ENCODE results near the gene EIF4E.

- RRBS = no CpG with 5 or more reads among the region's 5 CpGs
These were observed 9.4 kb upstream of the GPRIN3 start for GRCh38 chr4:89316764-89317568.

GRCh38 chr4:89490779-89491093, 183.1 kb upstream of the GPRIN3 start:
- RRBS = no CpG with 5 or more reads among the region's 4 CpGs

GRCh38 chr4:89549796-89550090, 242.1 kb upstream of the GPRIN3 start:
- RRBS = no CpG with 5 or more reads among the region's 1 CpG

- RRBS = no CpG with 5 or more reads among the region's 9 CpGs
These were observed 274.9 kb upstream of the GRID2 start for GRCh38 chr4:92028855-92029369.

DNA sequence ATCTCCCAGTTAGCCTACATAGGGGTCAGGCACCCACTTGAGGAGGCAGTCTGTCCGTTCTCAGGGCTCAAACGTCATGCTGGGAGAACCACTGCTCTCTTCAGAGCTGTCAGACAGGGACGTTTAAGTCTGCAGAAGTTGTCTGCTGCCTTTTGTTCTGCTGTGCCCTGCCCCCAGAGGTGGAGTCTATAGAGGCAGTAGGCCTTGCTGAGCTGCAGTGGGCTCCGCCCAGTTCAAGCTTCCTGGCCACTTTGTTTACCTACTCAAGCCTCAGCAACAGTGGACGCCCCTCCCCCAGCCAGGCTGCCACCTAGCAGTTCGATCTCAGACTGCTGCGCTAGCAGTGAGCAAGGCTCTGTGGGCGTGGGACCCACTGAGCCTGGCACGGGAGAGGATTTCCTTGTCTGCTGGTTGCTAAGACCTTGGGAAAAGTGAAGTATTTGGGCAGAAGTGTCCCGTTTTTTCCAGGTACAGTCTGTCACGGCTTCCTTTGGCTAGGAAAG, 59.7 kb upstream of the SMARCAD1 start:
- RRBS = no CpG with 5 or more reads among the region's 11 CpGs

GRCh38 chr4:94305168-94305725, 37.4 kb downstream of the HPGDS start:
- RRBS = no CpG with 5 or more reads among the region's 5 CpGs

DNA sequence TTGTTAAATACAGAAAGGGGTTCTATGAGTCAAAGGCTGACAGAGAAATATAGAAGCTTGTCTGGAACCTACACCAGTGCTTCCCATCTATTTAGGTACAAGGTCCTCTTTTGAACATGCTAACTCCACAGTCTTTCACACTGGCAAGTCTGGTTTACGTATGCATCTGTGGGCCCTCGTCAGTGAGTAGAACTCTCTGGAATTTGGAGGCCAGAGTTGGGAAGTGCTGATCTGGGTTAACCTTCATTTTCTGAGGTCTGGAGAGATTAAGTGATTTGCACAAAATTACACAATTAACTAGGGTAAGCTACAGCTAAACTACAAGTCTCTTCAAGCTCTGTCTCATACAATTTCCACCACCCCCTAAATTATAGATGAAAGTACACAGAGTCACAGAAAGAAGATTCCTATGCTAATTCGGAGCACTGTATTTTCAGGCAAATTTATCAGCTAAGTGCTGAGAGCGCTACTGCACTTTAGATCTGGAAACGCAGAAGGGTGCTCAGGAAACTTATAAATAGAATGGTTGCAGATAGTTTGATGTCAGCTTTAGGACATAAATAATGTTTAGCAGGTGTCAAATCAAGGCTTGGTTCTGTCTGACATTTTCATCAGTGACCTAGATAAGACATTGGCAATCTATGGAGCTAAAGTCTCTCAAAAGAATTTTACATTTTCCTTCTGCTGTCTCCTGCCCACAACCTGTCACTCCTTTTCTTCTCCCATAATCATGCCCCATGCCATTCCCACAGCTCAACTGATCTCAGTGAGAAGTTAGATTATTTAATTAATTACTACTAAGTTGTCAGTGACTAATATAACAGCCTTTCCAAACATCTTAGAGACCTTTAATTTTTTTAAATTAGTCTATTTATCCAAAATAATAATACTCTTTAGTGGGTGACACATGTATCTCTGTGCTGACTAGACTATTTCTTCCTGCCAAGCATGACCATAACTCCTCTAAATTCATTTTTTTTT, 42.9 kb upstream of the PDLIM5 start:
- RRBS = no CpG with 5 or more reads among the region's 5 CpGs

DNA sequence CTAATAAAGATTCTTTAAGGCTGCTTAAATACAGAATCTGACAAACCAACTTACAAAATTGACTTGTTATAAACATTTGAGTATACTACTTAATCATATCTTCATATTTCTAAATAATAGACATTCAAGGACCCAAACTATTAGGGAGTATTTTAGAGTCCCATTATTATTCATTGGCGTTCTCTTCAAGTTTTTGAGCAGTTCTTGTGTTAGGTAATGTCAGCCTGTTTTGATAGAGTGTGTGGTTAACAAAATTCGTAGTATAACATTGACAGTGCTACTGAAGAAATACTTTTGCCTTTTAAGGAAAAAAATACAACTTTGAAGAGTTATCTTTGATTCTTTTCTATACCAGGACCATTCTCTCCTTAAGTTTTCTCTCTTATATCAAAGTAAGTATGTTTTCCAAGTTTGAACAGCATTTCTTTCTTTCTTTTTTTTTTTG, 74.6 kb downstream of the PDLIM5 start:
- RRBS = no CpG with 5 or more reads among the region's 2 CpGs

DNA sequence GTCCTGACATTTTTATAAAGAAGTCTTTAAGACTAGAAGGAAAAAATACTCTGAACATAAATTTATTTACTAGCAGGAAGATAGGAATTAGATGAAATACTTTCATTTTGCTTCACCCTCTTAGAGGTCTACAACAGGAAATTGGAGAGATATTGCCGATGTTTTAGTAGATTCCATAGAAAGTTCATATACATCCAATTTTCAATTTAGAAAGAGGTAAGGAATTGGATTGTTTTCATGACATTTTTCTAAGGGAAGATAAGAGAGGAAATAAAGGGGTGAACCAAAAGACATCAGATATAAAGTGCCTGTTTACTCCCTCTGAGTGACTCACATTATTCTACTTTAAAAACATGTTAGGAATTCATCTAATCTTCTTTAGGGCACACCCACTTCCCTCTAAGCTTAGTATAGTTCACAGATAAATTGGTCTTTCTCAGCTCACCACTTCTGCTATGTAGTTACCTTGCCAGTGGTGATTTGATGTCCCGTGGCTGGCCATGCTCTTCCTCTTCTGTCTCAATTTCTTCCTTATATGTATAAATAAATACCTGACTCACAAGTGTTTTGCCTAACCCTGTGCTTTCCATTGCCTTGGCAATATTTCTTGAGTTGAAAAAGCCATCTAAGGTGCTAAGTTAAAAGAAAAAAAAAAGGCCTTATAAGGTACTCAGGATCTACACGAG, 96.7 kb downstream of the PDLIM5 start:
- RRBS = no CpG with 5 or more reads among the region's 3 CpGs

GRCh38 chr4:95318517-95318967, 230.2 kb downstream of the UNC5C start:
- RRBS = no CpG with 5 or more reads among the region's 3 CpGs

DNA sequence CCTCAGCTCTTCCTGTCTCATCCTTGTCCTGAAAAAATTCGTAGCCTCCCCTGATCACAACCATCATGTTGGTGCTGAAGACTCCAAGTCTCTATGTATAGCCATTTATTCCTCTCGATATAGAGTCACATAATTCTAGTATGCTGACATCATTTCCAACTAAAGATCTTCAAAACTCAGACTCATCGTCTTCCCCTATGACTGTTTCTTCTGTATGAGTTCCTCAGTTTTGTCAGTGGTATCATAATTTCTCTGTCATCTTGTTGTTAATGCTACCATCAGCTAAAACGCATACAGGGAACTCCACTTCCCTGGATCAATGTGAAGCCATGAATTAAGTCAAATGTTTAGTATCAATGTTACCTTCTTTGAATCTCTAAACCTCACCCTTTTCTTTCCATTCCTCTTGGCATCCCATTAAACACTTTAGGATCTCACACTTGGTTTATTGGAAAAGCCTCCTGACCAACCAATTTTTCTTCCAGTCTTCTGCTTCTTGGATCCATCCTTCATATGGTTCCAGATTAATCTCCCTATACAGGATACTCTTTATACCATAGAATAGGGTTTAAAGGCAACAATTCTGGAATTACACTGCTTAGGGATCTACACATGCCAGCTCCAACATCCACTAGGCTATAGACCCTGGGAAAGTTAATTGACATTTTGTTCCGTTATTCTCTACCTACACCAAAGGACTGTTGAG, 41.0 kb downstream of the UNC5C start:
- RRBS = no CpG with 5 or more reads among the region's 5 CpGs

GRCh38 chr4:97496554-97496954, 646.7 kb downstream of the STPG2 start:
- RRBS = no CpG with 5 or more reads among the region's 2 CpGs

- RRBS = no CpG with 5 or more reads among the region's 4 CpGs
These were observed 553.1 kb downstream of the STPG2 start for GRCh38 chr4:97590122-97590569.

DNA sequence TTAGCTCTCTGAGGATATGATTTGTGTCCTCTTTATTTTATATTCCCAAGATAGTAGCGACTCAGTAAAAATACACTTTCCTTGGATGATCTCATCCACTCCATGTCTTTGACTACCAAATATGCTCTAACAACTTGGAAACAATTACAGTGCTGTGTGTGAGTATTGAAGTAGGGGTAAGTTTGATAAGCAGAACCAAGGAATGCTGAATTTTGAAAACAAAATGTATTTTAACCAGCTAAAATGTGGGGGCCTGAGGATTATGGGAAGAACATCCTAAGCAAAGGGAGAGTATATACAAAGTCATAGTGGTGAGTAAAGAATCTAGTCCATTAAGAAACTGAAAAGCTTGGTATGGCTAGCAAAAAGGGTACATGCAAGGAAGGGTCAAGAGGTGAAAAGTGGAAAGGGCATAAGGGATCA, 54.1 kb downstream of the RAP1GDS1 start:
- RRBS = no CpG with 5 or more reads among the region's 1 CpG

- RRBS = no CpG with 5 or more reads among the region's 10 CpGs
These were observed 59.7 kb downstream of the RAP1GDS1 start for GRCh38 chr4:98320889-98321316.

DNA sequence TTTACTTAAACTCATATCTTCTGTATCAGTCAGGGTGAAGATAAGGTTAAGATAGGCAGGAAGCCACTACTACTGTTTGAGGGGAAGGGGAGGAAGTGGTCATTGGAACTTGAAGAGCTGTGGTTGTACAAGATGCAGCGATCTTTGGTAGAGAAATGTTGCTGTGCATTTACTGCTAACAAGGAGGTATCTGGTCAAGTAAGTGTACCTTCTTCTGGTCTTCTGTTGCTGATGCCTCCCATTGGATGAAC, 47.8 kb upstream of the TSPAN5 start:
- RRBS = no CpG with 5 or more reads among the region's 1 CpG

DNA sequence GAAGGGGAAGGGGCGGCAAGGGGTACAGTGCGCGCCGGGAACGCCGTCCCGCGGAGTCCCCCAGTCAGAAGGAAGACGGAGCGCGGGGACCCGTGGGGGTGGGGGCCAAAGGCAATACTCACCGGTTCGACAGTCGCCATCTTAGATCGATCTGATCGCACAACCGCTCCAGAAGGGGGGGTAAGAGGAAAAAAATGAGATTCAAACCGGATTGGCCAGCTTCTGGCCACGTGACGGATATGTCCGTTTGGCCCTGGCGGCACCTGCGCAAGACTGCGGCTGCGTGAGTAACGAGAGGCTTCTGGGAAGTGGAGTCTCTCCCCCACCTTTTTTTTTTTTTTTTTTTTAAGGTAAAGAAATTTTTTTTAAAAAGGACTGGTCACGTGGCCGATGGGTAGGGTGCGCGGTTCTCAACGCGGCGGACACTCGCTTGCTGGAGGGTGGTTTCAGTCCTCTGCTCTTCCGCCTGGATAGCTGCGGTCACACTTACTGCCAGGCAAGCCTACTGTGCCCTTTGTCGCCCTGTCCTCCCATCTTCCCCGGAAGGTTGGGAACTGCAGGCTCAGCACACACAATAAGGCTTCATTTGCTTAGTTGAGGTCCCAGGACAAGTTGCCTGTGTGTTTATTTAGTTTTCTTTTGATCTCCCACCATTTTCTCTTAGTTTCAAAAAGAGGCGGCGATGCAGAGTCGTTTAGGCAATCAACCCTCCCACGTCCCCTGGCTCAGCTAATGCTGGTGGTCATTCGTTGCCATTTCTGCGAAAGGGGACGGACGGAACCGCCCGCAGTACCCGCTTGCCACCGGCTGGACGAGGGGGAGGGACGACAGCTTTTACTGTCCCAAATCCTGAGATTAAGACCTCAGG, at the start of gene EIF4E:
EIF4E (minus strand) TSS at position 161 of the 868 bp plus-strand sequence.
- RRBS = under 1% methylated on average over 14 of the region's 53 CpGs

GRCh38 chr4:99043252-99043828, 45.2 kb downstream of the ADH5 start:
- RRBS = no CpG with 5 or more reads among the region's 2 CpGs

DNA sequence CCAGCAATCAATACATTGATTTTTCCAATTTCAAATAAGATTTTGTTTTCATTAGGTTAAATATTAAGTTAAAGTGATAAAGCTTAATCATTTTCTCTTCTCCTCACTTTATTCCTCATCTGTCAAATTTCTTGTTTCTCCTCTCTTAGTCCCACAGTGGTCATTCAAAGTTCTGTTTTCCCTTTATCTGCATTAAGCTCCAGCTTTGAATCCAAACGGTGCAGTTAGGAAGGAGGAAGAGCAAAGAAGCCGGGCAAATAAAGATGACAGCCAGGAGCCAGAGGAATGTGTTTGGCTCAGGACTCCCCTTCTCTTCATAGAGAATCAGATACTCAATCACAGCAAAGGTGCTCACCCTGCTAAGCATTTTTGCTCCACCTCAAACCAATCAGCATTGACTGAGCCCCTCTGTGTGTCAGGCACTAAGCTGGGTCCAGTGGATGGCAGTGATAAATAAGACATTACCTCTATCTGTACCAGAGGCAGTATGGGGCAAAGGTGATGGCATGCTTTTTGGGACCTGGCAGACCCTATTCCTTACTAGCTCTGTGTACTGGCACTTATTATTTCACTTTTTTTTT, 434 bp upstream of the ADH1A start:
- RRBS = no CpG with 5 or more reads among the region's 2 CpGs